ENCODE results near the genes PRKD1 and AP4S1.

DNA sequence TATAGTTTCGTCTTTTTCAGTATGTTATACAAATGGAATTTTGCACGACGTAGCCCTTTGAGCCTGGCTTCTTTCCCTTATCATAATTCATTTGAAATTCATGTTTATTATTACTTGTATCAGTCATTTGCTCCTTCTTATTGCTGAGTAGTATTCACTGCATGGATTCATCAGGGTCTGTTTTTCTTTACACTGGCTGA is 534.0 kb upstream of the NOVA1 start:
- RRBS, 2 experiments, result no CpG with 5 or more reads among the region's 3 CpGs

- RRBS, 2 experiments, result no CpG with 5 or more reads among the region's 1 CpG
Measured at GRCh38 chr14:27528155-27528861, 930.5 kb upstream of the NOVA1 start.

DNA sequence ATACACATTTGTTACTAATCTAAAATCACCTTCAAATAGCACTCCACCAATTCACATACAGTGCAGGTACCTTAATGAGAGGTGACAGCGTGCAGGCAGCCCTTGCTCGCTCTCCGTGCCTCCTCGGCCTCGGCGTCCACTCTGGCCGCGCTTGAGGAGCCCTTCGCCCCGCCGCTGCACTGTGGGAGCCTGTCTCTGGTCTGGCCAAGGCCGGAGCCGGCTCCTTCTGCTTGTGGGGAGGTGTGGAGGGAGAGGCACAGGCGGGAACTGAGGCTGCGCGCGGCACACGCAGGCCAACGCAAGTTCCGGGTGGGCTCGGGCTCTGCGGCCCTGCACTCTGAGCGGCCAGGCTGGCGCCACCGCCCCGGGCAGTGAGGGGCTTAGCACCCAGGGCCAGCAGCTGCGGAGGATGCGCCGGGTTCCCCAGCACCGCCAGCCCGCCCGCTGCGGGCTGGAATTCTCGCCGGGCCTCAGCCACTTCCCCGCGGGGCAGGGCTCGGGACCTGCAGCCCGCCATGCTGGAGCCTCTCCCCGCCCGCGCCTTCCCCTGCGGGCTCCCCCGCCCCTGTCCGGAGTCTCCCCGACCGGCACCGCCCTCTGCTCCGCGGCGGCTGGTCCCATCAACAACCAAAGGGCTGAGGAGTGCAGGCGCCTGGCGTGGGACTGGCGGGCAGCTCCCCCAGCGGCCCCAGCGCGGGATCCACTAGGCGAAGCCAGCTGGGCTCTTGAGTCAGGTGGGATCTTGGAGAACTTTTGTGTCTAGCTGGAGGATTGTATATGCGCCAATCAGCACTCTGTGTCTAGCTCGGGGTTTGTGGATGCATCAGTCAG is 921.3 kb upstream of the FOXG1 start:
- RRBS, 2 experiments, result 85 to 92% methylated on average over 11 to 16 of the region's 60 CpGs

- RRBS, 2 experiments, result no CpG with 5 or more reads among the region's 2 CpGs
Measured at GRCh38 chr14:29629981-29630464, 297.6 kb downstream of the PRKD1 start.

DNA sequence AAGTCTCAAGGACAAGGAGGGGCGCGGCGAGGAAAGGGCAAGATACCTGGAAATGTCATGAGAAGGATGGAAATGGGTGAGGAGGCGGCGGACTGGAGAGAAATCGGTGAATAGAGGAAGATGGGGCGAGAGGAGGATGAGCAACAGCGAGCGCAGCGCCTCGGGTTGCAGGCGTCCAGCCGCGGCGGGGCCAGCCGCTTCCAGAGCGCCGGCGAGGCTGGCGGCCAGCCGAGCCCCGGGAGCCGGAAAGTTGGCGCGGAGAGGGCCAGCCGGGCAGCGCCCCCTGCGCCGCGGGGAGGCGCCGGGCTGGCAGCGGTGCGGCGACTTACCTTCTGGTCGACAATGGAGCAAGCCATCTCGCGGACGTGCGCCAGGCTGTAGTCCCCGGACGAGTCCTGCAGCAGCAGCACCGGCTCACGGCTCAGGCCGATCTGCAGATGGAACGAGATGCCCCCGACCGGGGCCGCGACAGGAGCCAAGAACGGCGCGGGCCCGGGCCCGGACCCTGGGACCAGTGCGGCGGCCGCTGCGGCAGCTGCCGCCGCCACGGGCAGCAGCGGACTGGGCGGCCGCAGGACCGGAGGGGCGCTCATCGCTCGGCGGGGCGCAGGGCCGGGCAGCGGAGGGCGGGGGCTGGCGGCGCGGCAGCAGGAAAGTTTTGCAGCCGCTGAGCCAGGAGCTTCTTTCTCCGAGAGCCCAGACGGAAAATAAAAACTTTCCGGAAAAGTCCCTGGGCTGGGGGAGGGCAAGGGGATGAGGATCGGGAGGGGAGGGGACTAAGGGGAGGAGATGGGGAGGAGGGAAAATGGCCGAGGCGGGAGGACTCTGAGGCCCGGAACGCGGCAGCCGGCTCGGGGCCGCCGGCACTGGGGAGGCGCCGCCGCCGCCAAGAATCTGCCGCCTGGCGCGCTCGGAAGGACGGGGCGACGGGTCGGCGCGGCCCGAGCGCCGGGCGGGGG is at the start of gene PRKD1:
Gene PRKD1, minus strand, starts transcription at position 928 of the 959 bp plus-strand sequence.
- RRBS, 2 experiments, result under 1 to 1% methylated on average over 57 to 62 of the region's 109 CpGs

GRCh38 chr14:30363157-30363907 is 195.6 kb upstream of the G2E3 start:
- RRBS, 2 experiments, result no CpG with 5 or more reads among the region's 30 CpGs

DNA sequence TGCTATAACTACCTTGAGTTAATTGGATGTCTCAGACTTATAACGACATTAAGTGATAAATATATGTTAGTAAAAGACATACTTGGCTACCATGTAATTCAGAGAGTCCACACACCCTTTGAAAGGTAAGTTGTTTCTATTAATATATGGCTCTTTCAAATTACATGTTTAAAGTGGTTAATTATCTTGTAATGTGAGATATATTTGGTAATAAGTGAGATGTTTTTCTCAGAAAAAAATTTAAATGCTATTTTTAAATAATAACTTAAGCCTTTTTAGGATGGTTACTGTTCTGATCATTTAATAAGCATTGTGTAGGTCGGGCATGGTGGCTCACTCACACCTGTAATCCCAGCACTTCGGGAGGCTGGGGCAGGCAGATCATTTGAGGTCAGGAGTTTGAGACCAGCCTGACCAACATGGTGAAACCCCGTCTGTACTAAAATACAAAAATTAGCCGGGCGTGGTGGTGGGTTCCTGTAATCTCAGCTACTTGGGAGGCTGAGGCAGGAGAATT is 9.8 kb upstream of the SCFD1 start:
- RRBS, 2 experiments, result no CpG with 5 or more reads among the region's 6 CpGs

- RRBS, 2 experiments, result no CpG with 5 or more reads among the region's 5 CpGs
Measured at GRCh38 chr14:30940623-30941438, 66.5 kb downstream of the COCH start.

DNA sequence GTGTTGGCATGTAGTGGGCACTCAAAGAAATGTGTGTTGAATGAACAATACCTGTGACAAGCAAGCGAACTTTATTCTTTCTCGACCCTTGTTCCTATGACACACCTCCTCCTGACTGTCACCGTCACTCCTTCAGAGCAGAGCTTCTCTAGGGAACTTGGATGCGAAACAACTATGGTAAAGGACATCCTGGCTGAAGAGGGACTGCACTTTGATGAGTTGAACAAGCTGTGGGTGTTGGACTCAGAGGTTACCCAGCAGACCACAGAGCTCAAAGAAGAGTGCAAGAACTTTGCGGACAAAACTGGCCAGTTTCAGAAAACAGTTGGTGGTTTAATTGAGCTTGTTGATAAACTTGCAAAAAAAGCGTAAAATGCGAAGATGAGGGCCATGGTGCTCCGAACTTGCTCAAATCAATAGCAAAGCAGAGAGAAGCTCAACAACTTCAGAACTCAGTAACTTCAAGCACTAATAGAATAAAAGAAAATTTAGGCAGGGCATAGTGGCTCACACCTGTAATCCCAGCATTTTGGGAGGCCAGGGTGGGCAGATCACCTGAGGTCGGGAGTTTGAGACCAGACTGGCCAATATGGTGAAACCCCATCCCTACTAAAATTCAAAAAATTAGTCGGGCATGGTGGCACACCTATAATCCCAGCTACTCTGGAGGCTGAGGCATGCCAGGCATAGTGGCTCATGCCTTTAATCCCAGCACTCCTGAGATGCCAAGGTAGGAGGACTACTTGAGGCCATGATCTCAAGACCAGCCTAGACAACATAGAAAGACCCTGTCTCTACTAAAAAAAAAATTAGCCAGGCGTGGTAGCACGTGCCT is 6.9 kb upstream of the AP4S1 start:
- RRBS, 2 experiments, result no CpG with 5 or more reads among the region's 12 CpGs

- RRBS, 2 experiments, result 4% methylated on average over 2 to 3 of the region's 26 CpGs
Measured at GRCh38 chr14:31025111-31025753, at the start of gene AP4S1. Gene AP4S1 (plus strand): TSS chr14:31025649.

- RRBS, 2 experiments, result no CpG with 5 or more reads among the region's 8 CpGs
Measured at GRCh38 chr14:31122121-31122749, 85.4 kb downstream of the HECTD1 start.

GRCh38 chr14:31243866-31244470 is 36.4 kb upstream of the HECTD1 start:
- RRBS, 2 experiments, result no CpG with 5 or more reads among the region's 13 CpGs

GRCh38 chr14:31247454-31247904 is 39.9 kb upstream of the HECTD1 start:
- RRBS, 2 experiments, result no CpG with 5 or more reads among the region's 10 CpGs

DNA sequence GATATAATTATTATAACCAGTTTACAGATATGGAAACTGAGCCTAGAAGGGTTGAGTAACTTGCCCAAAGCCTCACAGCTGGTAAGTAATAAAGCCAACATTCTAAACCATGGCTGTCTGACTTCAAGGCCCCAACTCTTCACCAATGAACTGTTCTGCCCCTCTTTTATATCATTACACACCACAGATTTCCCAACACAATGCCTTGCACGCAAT is 222.6 kb upstream of the ARHGAP5 start:
- RRBS, 2 experiments, result no CpG with 5 or more reads among the region's 1 CpG

- RRBS, 2 experiments, result no CpG with 5 or more reads among the region's 2 CpGs
Measured at GRCh38 chr14:32085540-32086701, 8.8 kb downstream of the ARHGAP5 start.

DNA sequence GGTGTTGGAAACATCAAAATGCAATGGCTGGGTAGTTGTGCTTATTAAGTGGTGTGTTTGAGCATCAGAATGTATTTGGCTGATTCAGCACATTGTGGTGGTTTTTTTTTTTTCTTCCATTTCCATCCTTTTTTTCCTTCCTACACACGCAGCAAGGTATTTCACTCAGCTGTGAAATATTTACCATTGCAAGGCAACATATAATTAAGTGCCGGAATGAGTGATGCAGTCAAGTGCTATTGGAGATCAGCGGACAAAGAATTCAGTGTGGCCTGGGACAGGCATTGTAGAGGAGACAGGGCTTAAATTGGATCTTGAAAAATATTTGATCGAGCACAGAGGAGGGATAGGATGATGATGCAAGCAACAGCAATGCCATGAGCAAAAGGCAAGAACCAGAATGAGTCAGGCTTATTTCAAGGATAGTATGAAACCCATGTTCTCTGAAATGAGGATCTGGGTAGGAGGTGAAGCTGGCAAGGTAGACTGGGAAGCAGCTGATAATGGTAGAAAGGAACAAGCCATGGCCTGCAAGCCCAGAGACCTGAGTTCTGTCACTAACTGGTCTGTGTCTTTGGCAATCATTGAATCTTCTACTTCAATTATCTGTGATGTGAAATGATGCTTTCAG is 178.5 kb downstream of the AKAP6 start:
- RRBS, 2 experiments, result no CpG with 5 or more reads among the region's 4 CpGs

- RRBS, 2 experiments, result under 1 to 2% methylated on average over 5 to 11 of the region's 84 CpGs
Measured at GRCh38 chr14:32933797-32934867, 4.5 kb upstream of the NPAS3 start.

GRCh38 chr14:33307735-33308160 is 369.1 kb downstream of the NPAS3 start:
- RRBS, 2 experiments, result no CpG with 5 or more reads among the region's 9 CpGs

DNA sequence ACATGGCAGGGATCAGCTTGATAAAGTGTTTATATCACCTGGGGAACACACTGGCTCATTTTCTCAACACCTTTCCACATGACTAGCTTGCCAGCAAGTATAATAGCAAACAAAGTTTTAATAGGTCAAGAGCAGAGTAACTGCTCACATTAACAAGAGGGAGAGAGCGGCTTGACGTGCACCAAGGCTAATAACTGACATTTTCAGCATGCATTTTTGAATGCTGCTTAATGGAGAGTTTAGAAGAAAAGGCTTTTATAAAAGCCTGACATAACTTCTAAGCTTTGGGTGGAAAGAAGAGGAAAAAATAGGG is 246.3 kb downstream of the EGLN3 start:
- RRBS, 2 experiments, result no CpG with 5 or more reads among the region's 2 CpGs

- RRBS, 2 experiments, result no CpG with 5 or more reads among the region's 4 CpGs
Measured at GRCh38 chr14:33765312-33765659, 185.6 kb downstream of the EGLN3 start.